Parotid gland (tissue), 1 donor: Measurements from ENCODE around the genes CYP4F12 and OR10H5.

GRCh38 chr19:14514458-14515105 lies 3.6 kb downstream of the DNAJB1 start:
- PRO-cap = no peak

- PRO-cap = no peak
Observed at GRCh38 chr19:14516673-14517760, 1.2 kb downstream of the DNAJB1 start.

DNA sequence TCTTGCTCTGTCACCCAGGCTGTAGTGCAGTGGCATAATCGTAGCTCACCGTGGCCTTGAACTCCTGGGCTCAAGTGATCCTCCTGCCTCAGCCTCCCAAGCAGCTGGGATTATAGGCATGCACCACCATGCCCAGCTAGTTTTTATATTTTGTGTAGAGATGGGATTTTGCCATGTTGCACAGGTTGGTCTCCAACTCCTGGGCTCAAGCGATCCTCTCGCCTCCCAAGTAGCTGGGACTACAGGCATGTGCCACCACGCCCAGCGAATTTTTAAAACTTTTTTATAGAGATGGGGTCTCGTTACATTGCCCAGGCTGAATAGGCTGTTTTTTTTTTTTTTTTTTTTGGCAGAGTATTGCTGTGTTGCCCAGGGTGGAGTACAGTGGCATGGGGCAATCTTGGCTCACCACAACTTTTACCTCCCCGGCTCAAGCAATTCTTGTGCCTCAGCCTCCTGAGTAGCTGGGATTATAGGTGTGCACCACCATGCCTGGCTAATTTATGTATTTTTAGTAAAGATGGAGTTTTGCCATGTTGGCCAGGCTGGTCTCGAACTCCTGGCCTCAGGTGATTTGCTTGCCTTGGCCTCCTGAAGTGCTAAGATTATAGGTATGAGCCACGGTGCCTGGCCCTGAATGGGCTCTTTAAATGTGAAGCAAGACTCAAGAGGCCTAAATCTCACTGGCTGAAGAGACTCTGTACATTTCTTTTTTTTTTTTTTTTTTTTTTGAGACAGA lies 37.4 kb downstream of the ADGRE2 start:
- PRO-cap = no peak

- PRO-cap = no peak
Observed at GRCh38 chr19:14755316-14755754, 23.0 kb downstream of the ADGRE2 start.

GRCh38 chr19:15234317-15235070 lies 2.2 kb upstream of the EPHX3 start:
- PRO-cap = no peak

GRCh38 chr19:15243910-15244624 lies 11.8 kb upstream of the EPHX3 start:
- PRO-cap = no peak

DNA sequence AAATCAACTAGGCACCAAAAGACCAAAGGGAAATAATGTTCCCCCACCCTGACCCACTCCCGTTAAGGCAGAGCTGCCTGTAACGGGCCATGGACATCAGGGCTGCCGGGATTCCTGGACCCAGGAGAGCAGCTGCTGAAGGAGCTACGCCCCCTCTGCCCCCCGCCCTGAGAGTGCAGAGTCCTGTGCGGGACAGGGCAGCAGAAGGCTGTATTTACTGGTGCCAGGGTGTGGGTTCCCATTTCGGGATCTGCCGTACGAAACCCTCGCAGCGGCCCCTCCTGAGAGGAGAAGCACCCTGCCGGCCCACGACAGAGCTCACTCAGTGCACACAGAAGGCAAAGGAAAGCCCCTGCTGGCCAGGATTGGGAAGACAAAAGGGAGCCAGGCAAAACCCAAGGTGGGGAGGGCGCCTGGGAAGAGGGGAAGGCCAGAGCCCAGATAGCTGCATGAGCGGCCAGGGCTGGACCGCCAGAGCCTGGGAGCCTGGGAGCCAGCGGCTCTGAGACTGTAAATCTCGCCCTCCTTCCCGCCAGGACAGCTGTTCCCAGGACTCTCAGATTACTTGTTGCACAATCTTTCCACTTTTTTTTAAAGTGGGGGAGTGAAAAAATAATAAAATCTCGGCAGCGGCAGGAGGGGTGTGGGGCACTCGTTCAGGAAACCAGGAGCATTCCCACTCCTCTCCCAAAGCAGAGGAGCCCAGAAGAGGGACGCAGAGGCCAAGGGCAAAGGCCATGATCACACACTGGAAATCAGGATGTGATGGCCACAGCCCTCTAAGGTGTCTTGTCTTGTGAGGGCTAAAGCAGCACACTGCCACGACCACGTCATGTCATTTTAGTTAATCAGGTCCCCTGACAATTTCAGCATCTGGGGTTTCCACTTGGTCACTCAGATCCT lies 19.5 kb upstream of the EPHX3 start:
- PRO-cap = bidirectional peak, plus-strand start at position 651 of the sequence, minus-strand start at position 539 of the sequence

- PRO-cap = no peak
Observed at GRCh38 chr19:15316650-15317429, 15.5 kb downstream of the BRD4 start.

GRCh38 chr19:15318306-15318815 lies 14.0 kb downstream of the BRD4 start:
- PRO-cap = no peak

DNA sequence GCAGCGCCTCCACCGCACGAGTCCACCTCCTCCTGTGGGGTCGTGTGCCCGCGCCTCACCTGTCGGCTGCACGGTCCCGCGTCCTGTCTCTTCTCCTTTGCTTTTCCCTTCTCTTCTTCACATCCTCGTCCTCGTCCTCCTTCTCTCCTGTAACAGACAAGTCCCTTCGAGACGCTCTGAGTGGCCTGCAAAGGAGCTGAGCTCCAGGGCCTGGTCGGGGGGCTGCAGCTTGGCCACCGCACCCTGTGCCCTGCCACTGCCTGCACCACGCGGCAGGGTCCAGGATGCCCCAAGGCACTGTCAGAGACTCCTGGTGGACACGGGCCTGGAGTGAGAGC lies 11.4 kb downstream of the AKAP8 start:
- PRO-cap = no peak

- PRO-cap = bidirectional peak, plus-strand start at chr19:15379394, minus-strand start at chr19:15379305
Observed at GRCh38 chr19:15378775-15379557, 621 bp downstream of the AKAP8 start.

DNA sequence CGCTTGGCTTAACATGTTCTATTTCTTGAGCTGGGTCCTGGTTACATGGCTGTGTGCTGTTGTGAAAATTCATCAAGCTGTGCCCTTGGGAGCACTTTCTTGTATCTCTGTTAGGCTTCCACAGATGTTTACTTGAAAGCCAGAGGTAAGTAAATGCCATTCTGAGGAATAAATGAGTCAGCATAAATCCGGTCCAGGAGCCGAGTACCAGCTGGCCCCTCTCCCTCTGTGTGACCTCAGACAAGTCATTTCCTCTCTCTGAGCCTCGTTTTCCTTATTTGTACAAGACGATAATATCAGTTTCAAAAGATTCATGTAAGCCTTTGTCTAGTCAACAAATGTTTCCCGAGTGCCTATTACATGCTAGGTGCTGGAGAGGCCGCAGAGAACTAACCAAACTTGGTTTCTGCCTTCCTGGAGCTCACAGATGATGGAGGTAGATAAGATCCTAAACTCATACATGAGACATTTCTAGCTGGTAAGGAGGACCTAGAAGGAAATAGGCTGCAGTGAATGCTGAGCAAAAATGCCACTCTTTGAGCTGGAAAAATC lies 2.7 kb upstream of the RASAL3 start:
- PRO-cap = no peak

- PRO-cap = no peak
Observed at GRCh38 chr19:15498820-15499041, 9.6 kb upstream of the CYP4F22 start.

GRCh38 chr19:15555703-15556177 lies 47.4 kb downstream of the CYP4F22 start:
- PRO-cap = no peak

GRCh38 chr19:15672672-15673249 lies at the start of gene CYP4F12:
Gene CYP4F12 (plus strand): TSS chr19:15673087.
- PRO-cap = bidirectional peak, plus-strand start at chr19:15673090, minus-strand start at chr19:15672941

GRCh38 chr19:15787409-15787735 lies at the start of gene OR10H5:
Gene OR10H5 (plus strand): TSS chr19:15787661.
- PRO-cap = no peak

DNA sequence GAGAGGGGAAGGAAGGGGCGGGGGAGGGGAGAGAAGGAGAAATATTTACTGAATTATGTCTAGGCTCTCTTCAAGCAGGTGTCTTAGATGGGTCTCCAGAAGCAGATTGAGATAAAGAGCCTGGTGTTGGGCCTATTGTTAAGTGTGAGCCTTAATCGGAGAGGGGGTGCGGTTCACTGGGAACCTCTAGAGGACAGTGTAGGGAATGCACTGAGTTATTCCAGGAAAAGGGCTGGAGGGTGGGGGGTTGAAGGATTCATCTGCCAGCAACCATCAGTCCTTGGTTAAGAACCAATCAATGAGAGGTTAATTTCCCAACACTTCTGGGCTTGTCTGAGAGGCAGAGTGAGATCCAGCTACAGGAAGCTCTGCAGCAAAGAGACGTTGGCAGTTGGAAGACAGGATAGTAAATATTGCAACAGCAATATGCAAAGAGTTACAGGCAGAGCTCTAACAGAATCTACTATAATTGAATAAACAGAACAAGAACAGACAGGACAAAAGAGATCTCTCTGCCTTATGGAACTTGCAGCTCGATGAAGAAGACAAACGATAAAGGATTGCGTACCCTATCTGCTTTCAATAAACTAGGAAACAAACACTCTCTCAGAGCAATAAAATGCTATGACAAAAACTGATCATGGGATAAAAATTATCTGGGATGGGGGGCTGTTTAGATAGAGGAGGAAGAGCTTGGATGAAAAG lies 28.7 kb downstream of the CYP4F2 start:
- PRO-cap = no peak

DNA sequence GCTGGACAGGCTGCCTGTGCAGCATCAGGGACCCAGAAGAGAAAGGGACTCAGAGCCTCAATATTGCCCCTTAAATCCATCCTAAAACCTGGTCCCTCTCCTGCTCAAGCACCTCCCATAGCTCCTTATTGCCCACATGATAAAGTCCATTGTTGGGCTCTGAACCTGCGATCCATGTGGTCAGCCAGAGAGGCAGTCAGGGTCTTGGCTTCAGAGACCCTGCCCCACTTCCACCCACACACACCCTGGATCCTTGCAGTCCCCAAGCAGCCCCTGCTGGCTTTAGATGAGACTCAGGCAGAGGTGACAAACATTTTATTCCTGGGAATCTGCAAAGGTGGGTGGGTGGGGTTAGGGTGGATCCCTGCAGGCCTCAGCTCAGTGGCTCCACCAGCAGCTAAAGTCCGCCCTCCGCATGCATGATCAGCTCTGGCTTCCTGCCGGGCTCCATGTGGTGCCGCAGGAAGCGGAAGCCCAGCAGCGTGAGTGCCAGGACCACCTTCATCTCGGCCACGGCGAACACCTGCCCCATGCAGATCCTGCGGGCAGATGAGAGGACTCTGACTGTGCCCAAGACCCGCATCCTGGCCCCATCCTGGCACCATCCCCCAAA lies 26.5 kb downstream of the CYP4F2 start:
- PRO-cap = no peak

DNA sequence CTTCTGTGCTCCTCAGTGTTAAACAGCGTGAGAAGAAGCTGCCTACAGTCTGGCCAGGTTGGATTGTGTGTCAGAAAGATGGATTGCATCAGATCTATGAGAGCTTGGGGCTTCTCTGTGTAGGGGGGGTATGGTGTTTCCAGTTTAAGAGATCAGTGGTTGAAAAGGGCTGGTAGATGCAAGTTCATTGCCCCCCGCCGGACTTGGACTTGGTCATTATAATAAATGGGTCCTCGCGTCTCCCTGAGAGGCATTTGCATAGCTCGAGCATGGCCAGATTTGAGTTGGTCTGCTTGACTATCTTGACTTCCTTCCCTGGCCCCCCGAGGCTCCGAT lies 52.8 kb downstream of the OR10H4 start:
- PRO-cap = no peak

GRCh38 chr19:16083433-16083877 lies 7.2 kb downstream of the TPM4 start:
- PRO-cap = no peak